Measurements from ENCODE around the genes C9orf72 and NDUFB6.

DNA sequence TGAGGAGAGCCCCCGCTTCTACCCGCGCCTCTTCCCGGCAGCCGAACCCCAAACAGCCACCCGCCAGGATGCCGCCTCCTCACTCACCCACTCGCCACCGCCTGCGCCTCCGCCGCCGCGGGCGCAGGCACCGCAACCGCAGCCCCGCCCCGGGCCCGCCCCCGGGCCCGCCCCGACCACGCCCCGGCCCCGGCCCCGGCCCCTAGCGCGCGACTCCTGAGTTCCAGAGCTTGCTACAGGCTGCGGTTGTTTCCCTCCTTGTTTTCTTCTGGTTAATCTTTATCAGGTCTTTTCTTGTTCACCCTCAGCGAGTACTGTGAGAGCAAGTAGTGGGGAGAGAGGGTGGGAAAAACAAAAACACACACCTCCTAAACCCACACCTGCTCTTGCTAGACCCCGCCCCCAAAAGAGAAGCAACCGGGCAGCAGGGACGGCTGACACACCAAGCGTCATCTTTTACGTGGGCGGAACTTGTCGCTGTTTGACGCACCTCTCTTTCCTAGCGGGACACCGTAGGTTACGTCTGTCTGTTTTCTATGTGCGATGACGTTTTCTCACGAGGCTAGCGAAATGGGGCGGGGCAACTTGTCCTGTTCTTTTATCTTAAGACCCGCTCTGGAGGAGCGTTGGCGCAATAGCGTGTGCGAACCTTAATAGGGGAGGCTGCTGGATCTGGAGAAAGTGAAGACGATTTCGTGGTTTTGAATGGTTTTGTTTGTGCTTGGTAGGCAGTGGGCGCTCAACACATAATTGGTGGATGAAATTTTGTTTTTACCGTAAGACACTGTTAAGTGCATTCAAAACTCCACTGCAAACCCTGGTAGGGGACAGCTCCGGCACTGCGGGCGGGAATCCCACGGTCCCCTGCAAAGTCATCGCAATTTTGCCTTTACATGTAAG lies at the start of gene C9orf72:
TSS of gene C9orf72 (minus strand) at position 138 of the 900 bp plus-strand sequence.
- PRO-cap, result bidirectional peak, plus-strand start at position 212 of the sequence, minus-strand start at position 103 of the sequence; bidirectional peak, plus-strand start at position 606 of the sequence, minus-strand start at position 404 of the sequence
- RAMPAGE, long total RNA, 5 experiments, result start-site peak on the minus strand in 5 of 5 experiments, centred at positions 101 to 114 of the sequence, 90 to 2,663 reads per replicate
- RRBS, result under 1% methylated on average over 10 of the region's 62 CpGs

DNA sequence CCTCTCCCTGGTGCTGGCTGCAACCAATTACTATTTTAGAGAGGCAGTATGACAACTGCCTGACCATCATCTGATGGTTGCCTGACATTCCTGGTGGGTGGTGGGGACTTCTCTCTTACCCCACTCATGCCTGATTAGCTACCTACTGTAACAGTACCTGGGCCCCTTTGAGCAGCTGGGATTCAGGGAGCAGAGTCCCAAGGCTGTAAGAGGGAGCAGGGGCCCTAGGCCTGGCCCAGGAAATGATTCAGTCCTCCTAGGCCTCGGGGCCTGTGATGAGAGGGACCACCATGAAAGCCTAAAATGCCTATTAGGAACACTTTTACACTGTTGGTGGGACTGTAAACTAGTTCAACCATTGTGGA lies 3.8 kb upstream of the C9orf72 start:
- PRO-cap, result unidirectional peak, plus-strand start at position 202 of the sequence
- RAMPAGE, long total RNA, 5 experiments, result no peak in any of the 5 experiments
- RRBS, result no CpG with 5 or more reads among the region's 1 CpG

GRCh38 chr9:27644996-27645558 lies 71.8 kb upstream of the C9orf72 start:
- PRO-cap, result no peak
- RAMPAGE, long total RNA, 5 experiments, result no peak in any of the 5 experiments
- RRBS, result no CpG with 5 or more reads among the region's 4 CpGs

GRCh38 chr9:32404725-32405533 lies 20.5 kb downstream of the ACO1 start:
- PRO-cap, result no peak
- RAMPAGE, long total RNA, 5 experiments, result start-site peak on the plus strand in 1 of 5 experiments, at chr9:32405025-32405082 at its widest, 15 reads per replicate
- RRBS, result no CpG with 5 or more reads among the region's 12 CpGs

- PRO-cap, result no peak
- RAMPAGE, long total RNA, 5 experiments, result no peak in any of the 5 experiments
- RRBS, result no CpG with 5 or more reads among the region's 1 CpG
Observed at GRCh38 chr9:32537573-32538371, 11.8 kb upstream of the RIGI start.

- PRO-cap, result no peak
- RAMPAGE, long total RNA, 5 experiments, result start-site peak on the minus strand in 1 of 5 experiments, at chr9:32549991-32550405 at its widest, 11 reads per replicate
- RRBS, result no CpG with 5 or more reads among the region's 5 CpGs
Observed at GRCh38 chr9:32550105-32550461, 2.0 kb upstream of the SMIM27 start.

DNA sequence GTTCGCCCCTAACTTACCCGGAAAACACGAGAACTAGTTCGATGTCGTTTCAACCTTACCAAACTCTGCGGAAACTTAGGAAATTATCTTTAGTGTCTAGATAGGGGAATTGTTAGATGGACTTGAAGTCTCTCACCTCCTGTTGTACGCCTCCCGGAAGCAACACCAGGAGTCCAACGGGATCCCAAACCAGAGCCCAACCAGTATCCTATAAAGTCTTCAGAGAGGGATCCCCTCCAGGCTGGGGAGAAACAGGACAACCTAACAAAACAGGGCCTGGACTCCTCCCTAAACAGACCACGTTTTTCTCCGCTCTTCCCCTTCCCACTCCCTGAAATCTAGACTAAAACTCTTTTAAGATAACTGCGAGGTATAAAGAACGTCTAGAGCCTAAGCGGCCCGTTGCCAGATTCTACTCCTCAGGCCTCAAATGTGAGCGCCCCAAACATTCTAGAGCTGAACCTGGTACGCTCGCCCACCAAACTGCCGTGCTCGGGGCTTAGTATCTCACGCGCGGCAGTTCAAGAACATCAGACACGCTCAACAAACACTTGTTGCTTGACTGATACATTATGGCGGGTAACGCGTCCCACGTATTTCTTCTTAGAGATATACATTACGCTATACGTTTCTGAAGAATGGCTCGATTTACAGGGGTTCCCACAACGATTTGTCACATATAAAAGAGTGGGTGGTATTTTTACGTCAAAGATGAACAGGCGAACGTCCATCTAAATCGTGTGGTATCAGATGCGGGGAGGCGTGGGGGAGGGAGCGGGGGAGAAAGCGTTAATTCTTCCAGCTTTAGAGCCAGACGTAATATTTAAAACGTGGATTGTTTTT lies 677 bp upstream of the SMIM27 start:
- PRO-cap, result no peak
- RAMPAGE, long total RNA, 5 experiments, result no peak in any of the 5 experiments
- RRBS, result under 1% methylated on average over 7 of the region's 42 CpGs

- PRO-cap, result bidirectional peak, plus-strand start at chr9:32573218, minus-strand start at chr9:32573088
- RAMPAGE, long total RNA, 5 experiments, result start-site peak on the minus strand in 5 of 5 experiments, at chr9:32573078-32573184 at its widest, 70 to 762 reads per replicate
- RRBS, result 1% methylated on average over 3 of the region's 33 CpGs
Observed at GRCh38 chr9:32573011-32573443, at the start of gene NDUFB6. NDUFB6 (minus strand) TSS chr9:32573159.

GRCh38 chr9:33004013-33004556 lies 2.7 kb upstream of the APTX start:
- PRO-cap, result no peak
- RAMPAGE, long total RNA, 5 experiments, result no peak in any of the 5 experiments
- RRBS, result no CpG with 5 or more reads among the region's 2 CpGs

- PRO-cap, result no peak
- RAMPAGE, long total RNA, 5 experiments, result no peak in any of the 5 experiments
- RRBS, result no CpG with 5 or more reads among the region's 8 CpGs
Observed at GRCh38 chr9:33041474-33042187, 16.6 kb downstream of the DNAJA1 start.

- PRO-cap, result no peak
- RAMPAGE, long total RNA, 5 experiments, result no peak in any of the 5 experiments
- RRBS, result no CpG with 5 or more reads among the region's 5 CpGs
Observed at GRCh38 chr9:33082096-33082603, 5.7 kb upstream of the SMU1 start.

GRCh38 chr9:33166194-33166713 lies 882 bp downstream of the B4GALT1 start:
- PRO-cap, result no peak
- RAMPAGE, long total RNA, 5 experiments, result no peak in any of the 5 experiments
- RRBS, result no CpG with 5 or more reads among the region's 15 CpGs

DNA sequence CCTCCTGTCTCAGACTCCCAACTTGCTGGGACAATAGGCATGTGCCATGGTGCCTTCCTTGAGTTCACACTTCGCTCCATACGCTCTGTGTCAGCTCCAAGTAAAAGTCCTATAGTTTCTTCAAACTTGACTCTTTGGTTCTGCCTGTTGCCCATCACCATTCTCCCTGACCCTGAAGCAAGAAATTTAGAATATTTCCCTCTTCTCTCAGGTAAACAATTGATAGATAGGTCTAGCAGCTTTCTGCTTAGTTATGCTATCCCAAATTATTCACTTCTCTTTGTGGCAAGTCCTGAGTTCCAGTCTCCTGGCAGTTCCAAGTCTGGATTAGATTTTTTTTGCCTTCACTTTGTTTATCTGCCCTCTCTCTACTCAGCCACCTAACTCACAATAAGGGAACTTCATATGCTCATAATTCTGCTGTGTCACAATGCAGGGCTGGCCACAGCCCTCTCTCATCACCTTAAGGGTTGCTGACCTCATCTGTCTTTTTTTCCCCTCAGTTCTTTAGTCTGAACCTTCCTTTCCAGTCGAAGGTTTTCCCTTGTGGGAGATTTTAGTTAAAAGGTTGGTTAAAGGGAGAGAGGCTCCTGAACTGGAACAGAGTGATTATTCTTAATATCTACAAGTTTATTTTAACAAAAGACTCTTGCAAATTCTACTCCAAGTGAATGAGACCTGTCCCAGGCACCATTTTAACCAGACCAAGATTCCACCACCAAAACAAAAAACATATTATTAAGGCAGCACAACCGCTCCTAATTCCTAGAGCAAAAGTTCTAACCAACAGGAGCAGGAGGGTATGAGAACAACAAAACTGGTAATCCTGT lies 4.2 kb downstream of the BAG1 start:
- PRO-cap, result no peak
- RAMPAGE, long total RNA, 5 experiments, result start-site peak on the minus strand in 1 of 5 experiments, centred at position 682 of the sequence, 9 reads per replicate
- RRBS, result no CpG with 5 or more reads among the region's 4 CpGs

GRCh38 chr9:33263558-33264570 lies 644 bp downstream of the BAG1 start:
- PRO-cap, result unidirectional peak, plus-strand start at chr9:33264225
- RAMPAGE, long total RNA, 5 experiments, result start-site peak on the minus strand in 2 of 5 experiments, at chr9:33264366-33264579 at its widest, 17 to 93 reads per replicate
- RRBS, result 1% methylated on average over 35 of the region's 69 CpGs

DNA sequence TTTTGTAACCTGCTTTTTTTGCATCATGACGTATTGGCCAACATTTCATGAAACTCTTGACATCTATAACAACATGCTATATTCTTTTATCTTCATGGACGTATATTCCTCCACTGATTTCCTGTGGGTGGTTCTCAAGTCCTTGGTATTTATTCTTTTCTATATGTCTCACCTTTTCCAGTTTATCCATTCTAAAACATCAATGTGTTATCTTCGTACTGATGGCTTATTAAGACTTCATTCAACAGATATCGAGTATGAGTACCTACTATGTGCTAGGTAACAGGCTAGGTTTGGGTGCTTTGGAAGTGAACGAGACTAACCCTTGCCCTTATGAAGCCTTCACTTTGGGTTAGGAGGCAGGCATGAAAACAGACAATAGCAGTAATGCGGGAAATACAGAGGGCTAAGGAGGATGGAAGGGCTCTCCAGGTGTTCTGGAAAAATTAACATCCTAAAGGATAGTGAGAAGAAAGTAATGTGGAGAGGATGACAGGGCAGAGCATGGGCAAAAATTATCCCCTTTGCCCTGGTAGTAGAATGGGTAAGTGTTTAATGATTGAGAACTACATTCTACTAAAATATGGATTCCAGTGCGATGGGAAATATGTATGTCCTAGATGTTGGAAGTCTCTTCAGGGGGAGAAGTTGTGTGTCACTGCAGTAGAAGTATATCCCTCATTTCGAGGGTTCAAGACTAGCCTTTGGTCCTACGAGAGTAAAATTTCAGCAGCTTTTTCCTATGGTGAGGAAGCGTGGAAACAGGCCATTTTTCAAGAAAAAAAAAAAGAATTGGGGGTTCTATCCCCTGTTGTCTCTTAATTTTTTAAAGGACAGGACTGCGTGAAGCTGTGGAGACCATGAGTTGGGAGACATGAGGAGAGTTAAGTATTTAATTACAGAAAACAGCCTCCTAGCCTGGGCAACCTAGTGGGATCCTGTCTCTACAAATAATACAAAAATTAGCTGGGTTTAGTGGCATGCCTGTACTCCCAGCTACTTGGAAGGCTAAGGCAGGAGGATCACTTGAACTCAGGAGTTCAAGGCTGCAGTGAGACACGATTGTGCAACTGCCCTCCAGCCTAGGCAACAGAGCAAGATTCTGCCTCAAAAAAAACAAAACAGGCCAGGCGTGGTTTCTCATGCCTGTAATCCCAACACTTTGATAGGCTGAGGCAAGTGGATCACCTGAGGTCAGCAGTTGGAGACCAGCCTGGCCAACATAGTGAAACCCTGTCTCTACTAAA lies 53.0 kb downstream of the AQP7 start:
- PRO-cap, result no peak
- RAMPAGE, long total RNA, 5 experiments, result no peak in any of the 5 experiments
- RRBS, result no CpG with 5 or more reads among the region's 13 CpGs

- PRO-cap, result no peak
- RAMPAGE, long total RNA, 5 experiments, result no peak in any of the 5 experiments
- RRBS, result no CpG with 5 or more reads among the region's 25 CpGs
Observed at GRCh38 chr9:33721924-33722460, 73.4 kb upstream of the PRSS3 start.

- PRO-cap, result no peak
- RAMPAGE, long total RNA, 5 experiments, result no peak in any of the 5 experiments
- RRBS, result no CpG with 5 or more reads among the region's 2 CpGs
Observed at GRCh38 chr9:33759807-33760135, 35.6 kb upstream of the PRSS3 start.

GRCh38 chr9:33817515-33818152 lies 674 bp downstream of the UBE2R2 start:
- PRO-cap, result bidirectional peak, plus-strand start at chr9:33817771, minus-strand start at chr9:33817774; bidirectional peak, plus-strand start at chr9:33818194, minus-strand start at chr9:33817999
- RAMPAGE, long total RNA, 5 experiments, result start-site peak on the plus strand in 3 of 5 experiments, at chr9:33817700-33817768 at its widest, 23 to 46 reads per replicate
- RRBS, result 3% methylated on average over 19 of the region's 59 CpGs

DNA sequence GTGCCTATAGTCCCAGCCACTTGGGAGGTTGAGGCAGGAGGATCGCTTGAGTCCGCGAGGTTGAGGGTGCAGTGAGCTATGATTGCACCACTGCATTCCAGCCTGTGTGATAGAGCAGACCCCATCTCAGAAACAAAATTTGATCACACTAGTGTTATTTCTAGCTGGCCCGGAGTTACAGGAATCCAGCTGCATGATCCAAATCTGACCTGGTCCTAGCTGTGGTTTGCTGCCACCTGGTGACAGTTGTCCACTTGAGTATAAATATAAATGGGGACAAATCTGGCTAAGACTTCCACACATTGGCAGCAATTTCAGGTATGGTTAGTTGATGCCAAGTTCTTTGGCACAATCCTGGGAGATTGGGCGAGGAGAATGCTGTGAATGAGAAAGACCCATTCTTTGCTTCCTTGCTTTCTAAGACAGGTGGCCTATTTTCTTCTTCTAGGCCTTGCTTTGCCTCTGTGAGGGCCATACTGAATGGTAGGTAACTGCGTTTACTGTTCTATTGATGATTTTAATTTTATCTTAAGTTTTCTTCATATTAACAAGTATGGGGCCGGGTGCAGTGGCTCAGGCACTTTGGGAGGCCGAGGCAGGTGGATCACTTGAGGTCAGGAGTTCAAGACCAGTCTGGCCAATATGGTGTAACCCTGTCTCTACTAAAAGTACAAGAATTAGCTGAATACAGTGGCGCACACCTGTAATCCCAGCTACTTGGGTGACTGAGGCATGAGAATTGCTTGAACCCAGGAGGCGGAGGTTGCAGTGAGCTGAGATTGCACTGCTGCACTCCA lies 35.4 kb downstream of the UBE2R2 start:
- PRO-cap, result no peak
- RAMPAGE, long total RNA, 5 experiments, result no peak in any of the 5 experiments
- RRBS, result no CpG with 5 or more reads among the region's 10 CpGs

- PRO-cap, result no peak
- RAMPAGE, long total RNA, 5 experiments, result start-site peak on the plus strand in 1 of 5 experiments, at chr9:33918323-33918456 at its widest, 5 reads per replicate
- RRBS, result no CpG with 5 or more reads among the region's 5 CpGs
Observed at GRCh38 chr9:33918246-33918561, 101.2 kb downstream of the UBE2R2 start.

Measured in stomach (tissue), 7 donors.